ENCODE measurements around a stretch of chr17.

- PRO-cap = no peak
These were observed 1.1 kb downstream of the MTMR4 start for GRCh38 chr17:58513156-58513918.

DNA sequence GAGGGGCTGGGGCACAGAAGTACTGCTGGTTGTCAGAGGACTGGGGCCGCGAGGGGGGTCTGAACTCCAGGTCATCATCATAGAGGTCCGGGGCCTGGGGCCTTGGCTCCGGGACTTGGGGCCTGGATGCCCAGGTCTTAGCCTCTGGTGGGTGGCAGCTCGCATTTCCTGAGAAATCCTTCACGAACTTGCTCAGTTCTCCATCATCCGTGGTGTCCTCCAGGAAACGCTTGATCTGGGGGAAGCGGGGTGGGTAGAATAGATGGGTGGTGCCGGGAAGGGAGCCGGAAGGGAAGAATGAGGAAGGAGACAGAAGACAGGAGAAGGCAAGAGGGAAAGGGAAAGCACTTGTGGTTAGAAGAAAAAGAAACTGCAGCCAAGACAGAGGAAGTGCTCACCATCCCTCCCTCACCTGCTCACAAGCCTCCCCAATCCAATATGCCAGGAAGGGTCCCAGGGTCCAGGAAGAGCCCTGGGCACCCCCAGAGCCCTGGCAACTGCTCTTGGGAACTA is 12.4 kb upstream of the MTMR4 start:
- PRO-cap = no peak

DNA sequence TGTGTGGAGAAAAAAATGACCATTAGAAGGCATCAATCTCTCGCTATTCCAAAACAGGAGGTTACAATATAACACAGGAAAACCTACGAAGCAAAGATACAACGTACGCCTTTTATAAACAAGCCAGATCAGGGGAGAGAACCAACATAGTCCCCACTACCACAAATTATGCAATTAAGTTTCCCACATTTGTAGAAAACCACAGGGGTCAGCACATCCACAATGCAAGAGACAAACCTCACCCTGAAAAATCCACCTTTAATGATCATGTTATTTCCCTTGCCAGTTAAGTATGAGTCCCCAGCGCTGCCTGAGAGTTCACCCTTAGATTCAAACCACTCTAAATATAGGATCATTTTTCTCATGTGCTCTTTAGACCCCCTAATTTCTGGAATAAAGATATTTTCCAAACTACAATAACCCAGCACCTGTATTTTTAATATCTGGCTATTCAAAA is 12.4 kb downstream of the IGBP1C start:
- PRO-cap = no peak

DNA sequence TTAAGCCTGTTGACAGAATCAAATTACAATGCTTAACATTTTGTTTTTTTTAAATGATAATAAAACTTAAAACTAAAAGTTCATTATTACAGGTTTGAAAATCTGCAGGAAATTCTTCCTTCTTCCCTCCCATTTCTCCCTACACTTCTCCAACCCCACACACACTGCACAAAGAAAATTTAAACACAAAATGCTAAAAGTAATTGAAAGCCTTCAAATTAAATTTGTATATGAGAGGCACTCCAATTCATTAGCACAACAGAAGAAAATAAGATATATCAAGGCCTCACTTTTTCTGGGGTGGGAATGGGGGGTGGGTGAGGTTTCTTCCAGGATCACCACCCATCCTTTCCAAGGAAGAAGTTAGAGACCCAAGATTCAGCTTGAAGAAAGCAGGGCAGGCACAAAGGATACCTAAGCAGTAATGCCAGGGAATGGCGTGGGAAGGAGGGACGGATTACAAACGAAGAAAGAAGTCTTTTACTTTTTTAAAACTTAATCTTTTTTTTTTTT is 1.6 kb downstream of the SKA2 start:
- PRO-cap = no peak

DNA sequence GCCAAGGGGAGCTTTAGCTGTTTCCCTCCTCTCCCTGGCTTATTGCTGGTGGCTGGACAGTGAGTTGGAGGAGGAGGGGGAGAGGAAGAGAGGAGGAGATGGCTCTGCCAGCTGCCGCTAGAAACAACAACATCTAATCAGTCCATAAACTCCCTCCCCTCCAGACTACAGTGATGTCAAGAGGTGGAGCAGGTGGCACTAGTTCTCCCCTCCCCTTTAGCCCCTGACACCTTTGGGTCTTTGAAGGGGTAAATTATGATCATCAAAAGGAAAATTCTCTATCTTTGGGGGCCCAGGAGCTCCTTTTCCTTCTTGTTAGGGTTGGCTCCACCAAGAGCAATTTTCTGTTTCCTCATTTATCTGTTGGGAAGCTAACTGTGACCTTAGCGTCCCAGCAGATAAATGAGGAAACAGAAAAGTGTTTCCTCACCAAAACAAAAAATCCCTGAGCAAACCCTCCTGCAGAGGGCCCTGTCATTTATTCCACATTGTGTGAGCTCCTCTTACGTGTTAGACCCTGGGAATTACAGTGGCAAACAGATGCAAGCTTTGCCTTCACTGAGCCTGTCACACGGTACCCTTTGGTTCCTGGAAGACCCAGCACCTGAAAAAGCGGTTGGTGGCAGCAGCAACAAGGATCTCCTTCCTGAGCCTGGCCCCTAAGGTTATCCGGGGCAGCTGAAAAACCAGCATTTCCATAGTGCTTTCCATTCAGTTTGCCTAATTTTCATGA is 34.5 kb downstream of the YPEL2 start:
- PRO-cap = no peak

GRCh38 chr17:59366814-59367550 is 35.5 kb downstream of the YPEL2 start:
- PRO-cap = unidirectional peak, minus-strand start at chr17:59367223

DNA sequence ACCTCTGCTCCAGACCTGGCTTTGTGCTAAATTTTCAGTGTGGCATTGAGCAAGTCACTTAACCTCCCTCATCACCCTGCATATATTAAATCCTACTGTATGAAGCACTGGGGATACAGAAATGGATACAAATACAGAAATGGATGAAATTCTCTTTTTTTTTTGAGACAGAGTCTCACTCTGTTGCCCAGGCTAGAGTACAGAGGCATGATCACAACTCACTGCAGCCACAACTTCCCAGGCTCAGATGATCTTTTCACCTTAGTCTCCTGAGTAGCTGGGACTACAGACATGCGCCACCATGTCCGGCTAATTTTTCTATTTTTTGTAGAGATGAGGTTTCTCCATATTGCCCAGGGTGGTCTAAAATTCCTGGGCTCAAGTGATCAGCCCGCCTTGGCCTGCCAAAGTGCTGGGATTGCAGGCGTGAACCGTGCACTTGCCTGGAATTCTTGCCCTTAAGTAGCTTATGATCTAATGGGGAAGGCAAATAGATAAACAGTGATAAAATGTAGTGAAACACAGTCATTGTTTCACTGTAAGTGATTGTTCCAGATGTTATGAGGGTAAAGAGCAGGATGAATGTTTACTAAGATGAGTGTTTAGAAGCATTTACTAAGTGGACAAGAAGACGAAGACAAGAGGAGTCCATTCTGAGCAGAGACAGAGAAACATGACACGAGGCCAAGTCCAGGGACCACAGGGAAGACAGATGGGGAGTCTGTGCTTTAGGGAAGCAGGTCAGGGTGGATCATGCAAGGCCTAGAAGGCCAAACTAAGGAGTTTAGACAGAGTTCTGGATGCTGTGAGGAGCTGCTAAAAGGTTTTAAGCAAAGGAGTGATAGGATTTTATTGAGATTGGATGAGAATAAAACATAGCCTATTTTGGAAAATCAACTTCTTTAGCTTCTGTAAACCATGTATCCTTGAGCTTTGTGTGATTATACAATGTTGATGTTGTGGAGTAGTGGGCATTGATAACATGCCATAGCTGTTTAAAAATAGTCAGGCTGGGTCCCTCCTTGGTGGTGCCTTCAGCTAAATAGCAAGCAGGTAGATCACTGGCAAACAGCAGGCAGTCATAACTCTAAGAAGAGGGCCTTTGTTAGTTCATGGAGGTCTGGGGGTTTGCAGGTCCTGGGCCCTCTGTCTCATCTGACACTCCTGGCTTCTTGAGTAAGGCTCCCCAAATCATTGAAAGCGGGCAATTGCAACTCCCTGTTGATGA is 36.9 kb downstream of the YPEL2 start:
- PRO-cap = no peak

DNA sequence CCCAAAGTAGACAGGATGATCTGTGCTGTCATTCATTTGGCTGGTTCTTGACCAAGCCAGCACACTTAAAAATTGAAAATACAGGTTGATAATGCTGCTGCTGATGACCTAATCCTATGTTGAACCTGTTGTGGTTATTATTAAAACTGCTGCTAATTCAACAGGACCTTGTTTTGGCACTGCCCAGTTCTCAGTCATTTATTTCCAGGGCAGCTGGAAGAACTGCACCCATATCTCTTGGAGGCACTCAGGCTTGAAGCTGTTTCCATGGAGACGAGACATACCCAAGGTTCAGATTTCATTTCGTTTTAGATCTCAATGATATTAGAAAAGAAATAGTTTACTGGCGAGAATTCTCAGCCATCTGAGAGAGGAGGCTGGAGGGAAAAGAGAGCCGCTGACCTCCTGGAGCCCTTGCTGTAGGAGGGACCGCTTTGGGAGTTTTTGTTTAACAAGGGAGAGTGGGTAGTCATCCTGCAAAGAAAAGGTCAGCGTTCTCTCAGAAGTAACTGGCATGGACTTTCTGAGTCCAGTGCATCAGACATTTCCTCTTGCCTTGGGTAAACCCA is 75.3 kb downstream of the YPEL2 start:
- PRO-cap = no peak

- PRO-cap = bidirectional peak, plus-strand start at chr17:59619362, minus-strand start at chr17:59619211
These were observed 700 bp upstream of the CLTC start for GRCh38 chr17:59619009-59619381.

GRCh38 chr17:59634605-59635136 is 15.0 kb downstream of the CLTC start:
- PRO-cap = no peak

GRCh38 chr17:59697768-59698438 is 9.3 kb downstream of the PTRH2 start:
- PRO-cap = no peak

DNA sequence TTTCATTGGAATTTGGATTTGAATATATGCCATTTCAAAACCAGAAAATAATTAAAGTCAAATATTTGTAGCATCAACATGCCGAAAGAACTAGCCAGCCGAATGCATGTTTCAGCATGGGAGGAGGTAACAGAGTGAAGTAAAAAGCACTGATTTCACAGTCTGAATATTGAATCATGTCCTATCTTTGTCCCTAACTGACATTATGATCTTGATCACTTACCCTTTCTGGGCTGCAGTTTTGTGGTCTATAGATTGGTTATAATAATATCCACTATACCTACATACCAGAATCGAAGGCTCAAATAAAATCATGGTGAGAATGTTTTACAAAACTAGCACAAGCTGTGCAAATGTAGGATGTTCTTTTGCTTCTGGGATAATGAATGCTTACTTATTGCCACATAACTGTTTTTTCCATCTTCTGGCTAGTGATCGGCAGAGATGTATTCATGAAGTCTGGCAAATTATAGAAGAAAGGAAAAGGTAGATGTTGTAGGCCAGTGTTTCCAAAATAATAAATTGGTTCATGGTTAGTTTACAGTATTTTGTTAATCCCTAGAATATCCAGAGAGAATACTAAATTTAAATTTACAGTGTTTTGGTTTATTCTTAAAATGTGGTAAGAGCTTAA is 84.7 kb downstream of the TUBD1 start:
- PRO-cap = no peak

- PRO-cap = no peak
These were observed 99.4 kb downstream of the CA4 start for GRCh38 chr17:60248791-60249864.

DNA sequence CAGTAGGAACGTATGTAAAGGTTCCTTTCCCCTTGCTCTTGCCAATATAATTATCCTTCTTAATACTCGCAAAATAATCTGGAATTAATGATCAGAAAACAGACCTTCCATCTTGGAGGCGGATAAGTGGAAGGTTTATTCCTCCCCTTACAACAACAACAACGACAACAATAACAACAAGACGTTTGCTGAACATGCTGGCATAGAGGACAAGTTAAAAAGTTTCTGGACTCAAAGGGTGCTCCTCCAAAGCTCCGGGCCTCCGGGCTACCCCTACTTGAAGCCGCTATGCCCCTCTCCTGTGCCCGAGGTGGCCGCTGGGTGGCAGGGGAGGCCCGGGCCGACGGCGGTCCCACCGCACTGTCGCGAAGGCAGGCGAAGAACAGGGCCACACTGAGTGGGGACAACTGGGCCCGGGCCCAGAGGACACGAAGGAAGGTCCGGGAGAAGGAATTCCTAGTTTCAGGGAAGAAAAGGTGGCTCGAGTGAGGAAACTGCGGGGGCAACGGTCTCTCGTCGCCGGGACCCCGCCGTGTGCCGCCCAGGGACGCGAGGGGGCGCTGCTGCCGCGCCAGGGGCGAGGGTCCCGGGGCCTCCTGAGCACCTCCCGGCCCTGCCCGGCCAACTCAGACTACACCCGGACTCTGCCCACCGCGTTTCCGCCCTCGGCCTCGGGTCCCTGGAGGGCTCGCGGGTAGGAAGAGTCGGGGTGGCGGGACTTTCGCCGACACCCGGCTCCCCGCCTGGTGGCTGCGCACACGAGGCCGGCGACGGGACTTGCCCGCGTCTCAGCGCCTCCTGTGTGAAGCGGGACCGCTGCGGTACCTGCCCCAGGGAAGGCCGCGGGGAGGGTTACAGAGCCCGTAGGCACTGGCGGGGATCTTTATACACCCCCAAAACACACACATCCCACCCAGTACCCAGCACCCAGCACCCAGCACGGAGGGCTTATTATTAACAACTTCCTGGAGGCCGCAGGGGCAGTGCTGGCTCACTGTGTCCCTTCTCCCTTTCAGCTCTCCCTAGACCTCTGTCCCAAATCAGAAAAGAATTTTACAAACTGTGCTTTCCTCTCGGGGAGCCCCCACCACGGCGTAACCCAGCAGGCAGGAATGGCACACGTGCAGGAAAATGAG is 825 bp upstream of the CHCT1 start:
- PRO-cap = no peak

DNA sequence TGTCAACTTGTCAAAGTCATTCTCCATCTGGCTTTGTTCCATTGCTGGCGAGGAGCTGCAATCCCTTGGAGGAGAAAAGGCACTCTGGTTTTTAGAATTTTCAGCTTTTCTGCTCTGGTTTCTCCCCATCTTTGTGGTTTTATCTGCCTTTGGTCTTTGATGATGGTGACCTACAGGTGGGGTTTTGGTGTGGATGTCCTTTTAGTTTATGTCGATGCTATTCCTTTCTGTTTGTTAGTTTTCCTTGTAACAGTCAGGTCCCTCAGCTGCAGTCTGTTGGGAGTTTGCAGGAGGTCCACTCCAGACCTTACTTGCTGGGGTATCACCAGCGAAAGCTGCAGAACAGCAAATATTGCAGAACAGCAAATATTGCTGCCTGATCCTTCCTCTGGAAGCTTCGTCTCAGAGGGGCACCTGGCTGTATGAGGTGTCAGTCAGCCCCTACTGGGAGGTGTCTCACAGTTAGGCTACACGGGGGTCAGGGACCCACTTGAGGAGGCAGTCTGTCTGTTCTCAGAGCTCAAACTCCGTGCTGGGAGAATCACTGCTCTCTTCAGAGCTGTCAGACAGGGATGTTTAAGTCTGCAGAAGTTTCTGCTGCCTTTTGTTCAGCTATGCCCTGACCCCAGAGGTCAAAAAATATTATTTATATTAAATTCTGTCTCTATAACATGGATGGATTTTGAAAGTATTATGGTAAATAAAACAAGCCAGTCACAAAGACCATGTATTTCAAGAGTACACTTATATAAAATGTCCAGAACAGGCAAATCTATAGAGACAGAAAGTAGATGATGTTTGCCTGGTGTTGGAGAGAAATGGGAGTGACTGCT is 38.1 kb downstream of the APPBP2 start:
- PRO-cap = no peak

DNA sequence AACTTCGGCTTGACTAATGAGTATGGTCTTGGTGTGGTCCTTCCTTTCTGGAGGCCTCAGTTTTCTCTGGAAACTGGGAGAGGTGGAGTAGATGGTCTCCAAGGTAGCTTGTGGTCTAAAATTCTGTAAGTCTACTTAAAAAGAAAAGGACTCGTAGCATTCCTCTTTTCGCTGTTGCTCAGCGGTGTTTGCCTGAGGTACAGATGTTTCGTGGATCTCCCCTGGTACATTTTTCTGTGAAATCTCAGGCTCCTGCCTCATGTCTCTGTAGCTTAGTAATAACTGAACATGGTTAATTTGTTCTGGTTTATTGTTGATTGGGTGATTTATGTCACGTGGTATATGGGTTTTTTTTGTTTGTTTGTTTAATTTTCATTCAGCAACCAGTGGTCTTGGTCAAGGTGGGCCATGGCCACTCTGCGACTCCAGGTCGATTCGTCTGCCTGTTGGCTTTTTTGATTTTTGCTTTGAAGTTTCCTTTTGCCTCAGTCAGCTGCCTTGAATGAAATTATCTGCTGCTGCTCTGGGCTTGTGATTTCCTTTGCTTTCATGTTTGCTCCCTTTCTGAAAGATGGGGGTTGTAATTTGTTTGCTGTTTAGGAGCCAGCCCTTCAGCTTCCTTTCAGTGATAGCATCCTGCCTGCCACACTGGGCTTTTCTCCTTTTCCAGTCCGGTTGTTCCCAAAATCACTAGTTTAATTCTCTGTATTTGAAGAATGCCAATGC is 177.2 kb upstream of the TBX2 start:
- PRO-cap = no peak

DNA sequence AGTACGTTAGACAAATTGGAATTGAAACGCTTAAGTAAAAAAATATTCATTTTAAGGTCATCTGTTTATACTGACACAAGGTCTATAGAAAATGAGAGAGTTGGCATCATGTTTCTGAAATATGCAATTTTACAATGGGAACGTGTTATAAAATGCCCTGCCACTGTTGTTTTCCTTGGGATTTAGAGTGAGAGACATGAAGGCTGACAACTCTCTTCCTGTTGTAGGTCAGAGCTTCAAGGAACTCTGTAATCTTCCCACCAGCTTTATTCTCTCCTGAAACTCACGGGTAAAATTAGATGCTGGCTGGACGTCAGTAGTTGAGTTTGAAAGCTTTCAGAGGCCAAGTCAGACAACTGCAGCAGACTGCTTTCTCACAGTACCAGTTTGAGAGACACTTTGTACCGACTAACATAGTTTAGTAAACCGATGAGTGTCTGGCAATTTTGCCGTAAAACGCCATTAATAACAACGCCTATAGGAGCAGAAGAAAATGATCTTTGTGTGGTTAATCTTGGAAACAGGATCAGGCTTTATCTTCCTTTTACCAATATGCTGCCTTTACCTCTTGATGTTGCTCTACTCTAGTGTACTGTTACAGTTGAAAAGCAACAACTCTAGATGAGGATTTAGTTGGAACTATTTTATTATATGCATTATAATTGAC is 139.2 kb upstream of the TBX2 start:
- PRO-cap = no peak

DNA sequence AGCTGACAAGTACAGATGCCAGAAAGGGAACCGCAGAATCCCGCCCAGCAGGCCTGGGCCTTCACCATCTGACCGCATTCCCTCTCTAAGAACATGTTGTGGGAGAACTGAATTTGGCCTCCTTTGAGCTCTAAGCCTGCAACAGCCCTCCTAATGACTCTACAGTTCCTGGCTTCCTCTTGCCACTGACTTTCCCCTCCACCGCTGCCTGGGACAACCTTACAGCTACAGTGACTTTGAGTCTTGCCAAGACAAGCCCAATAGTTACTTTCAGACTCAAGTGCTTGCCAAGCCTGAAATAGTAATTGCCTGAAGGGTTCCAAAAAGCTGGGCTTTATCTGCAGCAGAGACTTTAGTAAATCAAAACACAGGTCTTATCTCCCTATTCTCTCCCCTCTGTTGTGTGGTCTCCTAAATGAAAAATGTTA is 85.3 kb upstream of the TBX2 start:
- PRO-cap = no peak

DNA sequence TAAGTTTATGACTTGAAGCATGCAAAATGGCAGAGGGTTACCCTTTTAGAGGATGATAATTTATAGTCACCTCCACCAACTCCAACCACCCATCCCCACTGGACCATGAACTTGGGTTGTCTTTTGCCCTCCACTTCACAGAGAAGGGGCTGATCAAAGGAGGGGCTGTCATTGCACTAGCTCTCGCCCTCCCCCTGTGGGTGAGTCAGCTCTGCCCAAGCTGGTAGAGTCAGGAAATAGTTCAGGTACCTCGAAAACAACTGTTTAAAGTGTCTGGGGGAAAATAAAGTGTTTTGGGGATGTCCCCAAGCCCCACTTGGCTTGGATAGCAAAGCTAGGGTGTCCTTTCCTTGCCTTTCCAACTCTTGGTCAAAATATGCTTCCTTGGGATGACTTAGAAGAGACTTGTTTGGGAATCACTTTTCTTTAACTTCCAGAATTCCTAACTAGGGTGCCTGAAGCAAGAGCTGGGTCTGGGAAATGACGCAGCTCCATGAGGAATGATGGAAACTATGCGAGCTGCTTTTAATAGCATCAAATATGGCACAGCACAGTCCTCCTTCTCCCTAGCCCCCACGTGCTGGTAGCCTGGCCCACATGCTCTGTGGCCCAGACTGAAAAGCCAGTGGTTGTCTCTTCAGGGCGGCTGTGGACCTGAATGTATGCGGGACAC is 40.7 kb downstream of the TBX4 start:
- PRO-cap = no peak

DNA sequence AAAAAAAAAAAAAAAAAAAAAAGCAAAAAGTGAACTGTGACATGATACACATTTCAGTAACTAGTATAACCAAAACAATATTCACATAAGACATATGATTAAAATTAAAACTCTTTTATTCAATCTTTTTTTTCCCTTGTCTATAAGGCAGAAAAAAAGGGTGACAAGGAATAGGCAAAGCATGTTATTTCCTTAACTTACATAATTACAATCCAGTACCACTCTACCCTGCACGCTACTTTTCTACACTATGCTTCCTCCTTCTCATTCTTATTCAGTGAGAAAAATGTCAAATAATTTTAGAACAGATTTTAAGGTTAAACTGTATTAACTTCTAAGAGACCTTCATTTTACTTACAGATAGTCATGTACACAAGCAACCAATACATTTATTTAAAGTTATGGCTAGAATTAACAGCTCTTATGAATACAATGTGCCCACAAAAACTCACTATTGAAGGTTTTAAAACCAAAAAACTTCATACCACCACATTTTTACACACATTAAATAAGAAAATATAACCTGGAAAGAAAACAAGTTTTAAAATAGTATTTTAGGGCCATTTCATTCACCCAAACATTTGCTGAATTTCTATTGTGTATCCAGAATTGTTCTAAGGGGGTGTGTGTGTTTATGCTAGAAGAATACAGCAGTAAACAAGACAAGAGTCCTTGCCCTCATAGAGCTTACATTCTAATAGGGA is 61.3 kb downstream of the MED13 start:
- PRO-cap = no peak